SJSA1 (cell line): ENCODE measurements around a stretch of chr1.

DNA sequence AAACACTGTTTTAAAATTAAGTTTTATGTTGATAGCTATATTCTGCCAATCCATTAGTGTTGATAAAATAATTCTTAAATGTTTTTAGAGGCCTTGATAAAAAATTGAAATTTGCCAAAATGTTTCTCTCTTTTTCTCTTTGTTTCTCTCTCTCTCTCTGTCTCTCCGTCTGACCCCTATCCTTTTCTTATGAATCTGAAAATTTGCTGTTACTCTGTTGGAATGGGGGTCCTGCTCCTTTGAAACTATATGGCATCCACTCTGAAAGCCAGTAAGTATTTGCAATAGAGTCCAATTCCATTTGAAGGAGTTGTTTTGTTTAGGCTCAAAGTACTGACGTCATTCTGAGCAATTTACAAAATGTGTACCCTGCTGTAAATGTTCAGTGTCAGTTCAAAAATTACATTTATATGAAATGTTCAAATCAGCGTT is 252.7 kb upstream of the ADGRL4 start:
- RAMPAGE, long total RNA, result no peak

- RAMPAGE, long total RNA, result no peak
Observed at GRCh38 chr1:81414699-81415162, 386.0 kb upstream of the ADGRL2 start.

- RAMPAGE, long total RNA, result no peak
Observed at GRCh38 chr1:81670222-81670775, 130.4 kb upstream of the ADGRL2 start.

DNA sequence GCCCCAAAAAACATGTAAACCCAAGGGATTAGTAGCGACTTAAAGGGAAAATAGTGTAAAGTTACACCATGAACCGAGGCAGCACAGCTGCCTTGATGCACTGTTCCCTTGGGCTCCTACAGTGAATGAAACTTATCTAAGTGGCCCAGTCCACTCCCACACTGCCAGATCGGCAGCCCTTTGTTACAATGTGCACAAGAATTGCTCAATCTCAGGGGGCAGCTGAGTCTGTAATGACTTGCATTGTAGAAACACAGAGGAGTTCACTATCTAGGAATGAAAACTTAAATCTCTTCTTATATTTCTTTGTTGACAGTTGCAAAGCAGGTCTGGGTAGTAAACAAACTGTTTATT is 120.7 kb upstream of the ADGRL2 start:
- RAMPAGE, long total RNA, result no peak

GRCh38 chr1:81800252-81800786 is 415 bp upstream of the ADGRL2 start:
- RAMPAGE, long total RNA, result no peak

DNA sequence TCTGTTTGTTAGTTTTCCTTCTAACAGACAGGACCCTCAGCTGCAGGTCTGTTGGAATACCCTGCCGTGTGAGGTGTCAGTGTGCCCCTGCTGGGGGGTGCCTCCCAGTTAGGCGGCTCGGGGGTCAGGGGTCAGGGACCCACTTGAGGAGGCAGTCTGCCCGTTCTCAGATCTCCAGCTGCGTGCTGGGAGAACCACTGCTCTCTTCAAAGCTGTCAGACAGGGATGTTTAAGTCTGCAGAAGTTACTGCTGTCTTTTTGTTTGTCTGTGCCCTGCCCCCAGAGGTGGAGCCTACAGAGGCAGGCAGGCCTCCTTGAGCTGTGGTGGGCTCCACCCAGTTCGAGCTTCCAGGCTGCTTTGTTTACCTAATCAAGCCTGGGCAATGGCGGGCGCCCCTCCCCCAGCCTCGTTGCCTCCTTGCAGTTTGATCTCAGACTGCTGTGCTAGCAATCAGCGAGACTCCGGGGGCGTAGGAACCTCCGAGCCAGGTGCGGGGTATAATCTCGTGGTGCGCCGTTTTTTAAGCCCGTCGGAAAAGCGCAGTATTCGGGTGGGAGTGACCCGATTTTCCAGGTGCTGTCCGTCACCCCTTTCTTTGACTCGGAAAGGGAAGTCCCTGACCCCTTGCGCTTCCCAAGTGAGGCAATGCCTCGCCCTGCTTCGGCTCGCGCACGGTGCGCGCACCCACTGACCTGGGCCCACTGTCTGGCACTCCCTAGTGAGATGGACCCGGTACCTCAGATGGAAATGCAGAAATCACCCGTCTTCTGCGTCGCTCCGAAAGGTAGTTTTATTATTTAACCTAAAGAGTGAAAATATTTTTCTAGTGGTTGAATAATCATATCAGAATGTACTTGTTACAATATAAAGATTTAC is 335.6 kb downstream of the ADGRL2 start:
- RAMPAGE, long total RNA, result no peak

GRCh38 chr1:82972920-82973266 is 1026.0 kb downstream of the TTLL7 start:
- RAMPAGE, long total RNA, result no peak

DNA sequence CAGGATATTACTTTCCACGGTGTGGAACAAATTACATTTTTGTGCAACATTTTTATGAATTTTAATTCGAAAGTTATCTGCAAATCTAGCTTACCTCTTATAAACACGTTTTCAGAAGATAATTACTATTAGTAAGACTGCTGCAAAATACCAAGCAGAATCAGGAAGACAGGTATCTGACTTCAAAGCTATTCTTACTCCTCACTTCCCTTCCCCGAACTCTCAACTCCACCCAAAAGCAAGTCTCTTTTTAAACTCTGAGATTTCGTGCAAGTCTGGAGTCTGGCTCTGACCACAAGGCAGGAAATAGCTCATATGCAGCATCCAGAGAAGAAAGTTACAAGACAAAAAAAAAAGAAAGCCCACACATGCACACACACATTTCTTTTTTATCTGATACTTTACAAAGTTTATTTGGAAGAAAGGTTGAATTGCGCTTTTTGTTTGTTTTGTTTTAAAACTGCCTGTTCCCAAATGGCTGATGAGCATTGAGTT is 490.6 kb downstream of the TTLL7 start:
- RAMPAGE, long total RNA, result no peak

DNA sequence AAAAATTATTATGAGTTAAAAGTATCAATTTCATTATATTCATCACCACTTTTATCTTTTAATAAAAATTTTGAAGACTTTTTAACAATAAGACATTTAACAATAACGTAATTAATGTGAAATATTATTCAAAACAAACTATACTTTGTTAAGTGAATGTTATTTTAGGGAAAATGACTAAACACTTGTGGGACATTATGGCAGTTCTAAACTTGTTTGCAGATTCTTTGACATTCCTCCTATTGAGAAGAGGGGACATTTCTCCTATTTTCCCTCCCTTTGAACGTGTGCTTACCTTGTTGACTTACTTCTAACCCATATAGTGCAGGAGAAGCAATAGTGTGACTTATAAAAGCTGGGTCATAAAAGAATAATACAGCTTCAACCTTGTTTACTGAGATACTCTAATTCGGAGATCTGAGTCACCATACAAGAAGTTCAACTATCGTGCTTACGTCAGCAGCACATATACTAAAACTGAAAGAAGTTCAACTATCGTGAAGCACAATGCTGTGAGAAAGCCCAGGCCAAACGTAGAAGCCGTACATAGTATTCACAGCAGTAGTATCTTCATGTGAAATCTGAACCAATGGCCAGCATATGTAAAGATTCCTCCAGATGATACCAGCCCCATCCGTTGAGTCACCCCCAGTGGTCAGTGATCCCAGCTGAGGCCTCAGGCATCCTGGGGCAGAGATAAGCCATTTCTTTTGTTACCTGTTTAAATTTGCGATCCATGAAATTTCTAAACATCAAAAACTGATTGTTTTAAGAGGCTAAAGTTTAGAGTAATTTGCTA is 54.2 kb upstream of the SAMD13 start:
- RAMPAGE, long total RNA, result no peak

GRCh38 chr1:84272234-84272722 is 29.2 kb upstream of the SAMD13 start:
- RAMPAGE, long total RNA, result no peak

GRCh38 chr1:84443328-84443772 is 35.7 kb upstream of the RPF1 start:
- RAMPAGE, long total RNA, result no peak

DNA sequence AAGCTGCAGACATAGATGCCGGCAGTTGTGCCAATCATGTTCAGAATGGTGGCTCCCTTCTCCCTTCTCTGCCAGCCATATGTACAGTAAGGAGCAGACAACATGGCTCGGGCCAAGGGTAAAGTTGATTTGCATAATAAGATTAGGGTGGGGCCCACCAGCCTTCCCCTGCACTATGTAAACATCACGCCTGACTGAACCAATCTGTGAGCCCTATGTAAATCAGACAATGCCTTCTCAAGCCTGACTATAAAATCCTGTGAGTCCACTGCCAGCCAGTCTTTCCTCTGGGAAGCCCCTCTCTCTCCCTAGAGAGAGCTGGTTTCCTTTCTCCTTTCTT is 9.0 kb upstream of the CTBS start:
- RAMPAGE, long total RNA, result no peak

- RAMPAGE, long total RNA, result no peak
Observed at GRCh38 chr1:84603249-84603671, 29.0 kb upstream of the CTBS start.

DNA sequence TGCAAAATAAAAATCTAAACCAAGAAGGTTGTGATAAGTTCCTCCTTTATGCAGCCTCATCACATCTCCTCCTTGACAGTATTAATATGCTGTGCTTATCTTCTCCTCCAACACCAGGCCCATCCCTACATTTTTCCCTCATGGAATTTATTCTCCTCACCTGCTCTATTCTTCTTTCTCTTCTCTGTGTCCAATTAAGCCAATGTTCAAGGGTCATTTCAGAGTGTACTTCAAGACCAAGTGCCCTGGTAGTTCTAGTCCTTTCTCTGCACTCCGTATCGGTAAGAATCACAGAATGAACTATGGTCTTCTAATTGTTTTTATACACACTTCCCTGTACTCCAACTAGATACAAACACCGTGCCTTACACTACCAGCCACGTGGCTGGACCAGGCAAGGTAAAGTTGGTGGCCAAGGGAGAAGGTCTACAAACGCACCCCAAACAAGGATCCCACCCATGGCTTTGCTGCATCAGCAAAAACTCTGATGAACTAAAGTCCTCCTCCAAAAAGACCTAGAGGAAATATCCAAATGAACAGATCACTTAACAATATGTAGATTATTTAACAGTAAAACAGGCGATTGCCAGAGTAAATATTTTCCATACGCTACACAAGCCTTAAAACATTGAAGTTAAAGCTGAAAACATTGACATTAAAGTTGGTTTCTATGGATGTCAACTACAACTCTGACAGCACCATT is 40.1 kb upstream of the LPAR3 start:
- RAMPAGE, long total RNA, result no peak

GRCh38 chr1:84998677-84999419 is 1.9 kb upstream of the MCOLN2 start:
- RAMPAGE, long total RNA, result no peak

- RAMPAGE, long total RNA, result no peak
Observed at GRCh38 chr1:85177403-85178275, 23.2 kb downstream of the SYDE2 start.

DNA sequence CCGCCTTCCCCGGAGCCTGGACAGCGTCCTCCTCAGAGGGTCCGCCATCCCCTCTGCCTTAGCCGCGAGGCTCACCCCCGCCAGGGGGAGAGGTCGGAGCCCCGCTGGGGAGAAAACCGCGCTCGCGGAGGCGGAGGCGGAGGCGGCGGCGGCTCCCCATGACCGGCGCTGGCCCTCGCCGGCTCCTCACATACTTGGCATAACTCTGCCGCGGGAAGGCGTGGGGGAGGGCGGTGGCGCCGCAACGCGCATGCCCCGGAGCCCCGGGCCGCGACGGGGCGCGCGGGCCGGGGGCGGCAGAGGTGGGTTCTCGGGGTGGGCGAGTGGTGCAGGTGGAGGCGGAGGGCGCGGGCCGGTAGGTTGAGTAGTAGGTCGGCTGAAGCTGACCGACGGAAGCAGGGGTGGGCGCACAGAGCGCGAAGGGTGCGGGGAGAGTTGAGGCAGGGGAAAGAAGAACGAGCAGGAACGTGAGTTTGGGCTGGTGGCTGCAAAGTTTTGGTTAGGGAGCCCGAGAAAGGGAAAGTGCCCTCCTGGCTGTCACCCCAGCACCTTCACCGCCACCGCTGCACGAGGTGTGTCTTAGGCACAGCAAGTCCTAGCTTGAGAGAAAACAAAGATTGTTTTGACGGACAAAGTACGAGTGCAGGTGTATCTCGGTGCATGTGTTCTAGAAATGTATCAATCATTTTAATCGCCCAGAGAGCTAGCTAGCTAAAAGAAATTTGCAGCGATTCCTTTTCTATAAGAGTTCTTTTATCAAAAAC is 906 bp upstream of the SYDE2 start:
- RAMPAGE, long total RNA, result no peak

GRCh38 chr1:85283448-85284008 is 7.1 kb upstream of the BCL10 start:
- RAMPAGE, long total RNA, result no peak

GRCh38 chr1:85289311-85289867 is 13.0 kb upstream of the BCL10 start:
- RAMPAGE, long total RNA, result no peak

DNA sequence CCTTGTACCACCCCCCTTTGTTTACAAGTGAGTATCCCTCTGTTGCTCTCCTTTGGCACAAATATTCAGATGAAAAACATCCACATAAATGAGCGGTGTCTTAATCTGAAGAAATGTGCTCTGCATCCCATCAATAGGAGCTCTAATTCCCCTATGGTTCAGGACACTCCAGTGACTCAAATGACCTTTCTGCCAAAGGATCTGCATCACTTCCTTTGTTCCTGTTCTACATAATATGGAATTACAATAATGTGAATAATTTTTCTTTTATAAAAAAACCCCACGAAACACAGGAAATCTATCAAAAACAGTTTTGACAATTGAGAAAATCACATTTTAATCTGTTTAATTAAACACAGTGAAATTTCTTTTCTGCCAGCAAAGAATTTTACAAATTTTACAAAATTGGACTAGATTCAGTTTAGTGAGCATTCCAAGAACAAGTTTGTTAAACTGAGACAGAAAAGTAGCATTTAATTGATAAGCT is 16.5 kb downstream of the DDAH1 start:
- RAMPAGE, long total RNA, result no peak